SK-N-SH (cell line): ENCODE measurements around a stretch of chr12.

DNA sequence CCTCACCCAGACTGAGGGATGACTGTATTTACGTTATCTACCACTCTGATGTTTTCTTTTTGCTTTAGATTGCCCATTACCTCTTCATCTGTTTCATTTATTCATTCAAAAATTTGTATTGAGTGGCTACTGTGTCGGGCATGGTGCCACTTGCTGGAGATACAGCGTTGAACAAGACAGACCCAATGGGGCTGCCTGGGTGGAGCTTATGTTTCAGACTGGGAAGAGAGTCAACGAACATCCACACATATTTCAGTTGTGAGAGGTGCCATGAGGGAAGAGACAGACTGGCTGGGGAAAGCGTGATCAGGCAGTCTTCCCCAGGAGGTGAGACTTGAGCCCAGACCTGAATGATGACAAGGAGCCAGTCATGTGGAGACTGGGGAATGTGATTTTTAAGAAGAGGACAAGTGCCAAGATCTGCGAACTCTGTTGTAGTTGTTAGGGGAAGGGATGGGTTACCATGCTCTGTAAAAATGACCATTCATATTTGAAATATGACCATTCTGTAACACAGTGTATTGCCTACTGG, 12.1 kb downstream of the BICD1 start:
- RRBS: no CpG with 5 or more reads among the region's 6 CpGs
CAGE:
- cytosol, long polyA plus RNA: no peak
- long polyA plus RNA: no peak
- nucleus, long polyA plus RNA: no peak

DNA sequence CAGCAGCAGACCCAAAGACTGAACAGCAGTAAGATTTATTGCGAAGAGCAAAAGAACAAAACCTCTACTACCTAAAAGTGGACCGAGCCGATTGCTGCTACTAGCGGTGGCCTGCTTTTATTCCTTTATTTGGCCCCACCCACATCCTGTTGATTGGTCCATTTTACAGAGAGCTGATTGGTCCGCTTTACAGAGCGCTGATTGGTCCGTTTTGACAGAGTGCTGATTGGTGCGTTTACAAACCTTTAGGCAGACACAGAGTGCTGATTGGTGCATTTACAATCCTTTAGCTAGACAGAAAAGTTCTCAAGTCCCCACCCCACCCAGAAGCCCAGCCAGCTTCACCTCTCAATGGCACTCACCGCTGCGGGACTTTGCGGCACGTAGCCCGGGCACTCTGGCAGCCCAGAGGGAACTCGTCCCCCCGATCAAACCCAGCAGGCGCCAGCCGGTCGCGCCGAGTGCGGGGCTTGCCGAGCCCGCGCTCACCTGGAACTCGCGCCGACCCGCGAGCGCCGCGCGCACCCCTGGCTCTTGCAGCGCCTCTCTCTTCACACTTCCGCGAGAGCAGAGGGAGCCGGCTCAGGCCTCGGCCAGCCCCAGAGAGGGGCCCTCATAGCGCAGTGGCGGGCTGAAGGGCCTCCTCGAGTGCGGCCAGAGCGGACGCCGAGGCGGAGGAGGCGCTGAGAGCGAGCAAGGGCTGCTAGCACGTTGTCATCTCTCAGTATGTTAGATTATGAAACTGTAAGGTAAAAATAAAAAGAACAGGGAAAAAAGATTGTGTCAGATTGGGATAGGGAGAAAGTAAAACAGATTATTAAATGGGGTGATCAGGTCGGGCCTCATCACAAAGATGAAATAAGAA, 8.6 kb upstream of the FGD4 start:
- RRBS: 38% methylated on average over 4 of the region's 50 CpGs
CAGE:
- cytosol, long polyA plus RNA: no peak
- long polyA plus RNA: no peak
- nucleus, long polyA plus RNA: no peak

DNA sequence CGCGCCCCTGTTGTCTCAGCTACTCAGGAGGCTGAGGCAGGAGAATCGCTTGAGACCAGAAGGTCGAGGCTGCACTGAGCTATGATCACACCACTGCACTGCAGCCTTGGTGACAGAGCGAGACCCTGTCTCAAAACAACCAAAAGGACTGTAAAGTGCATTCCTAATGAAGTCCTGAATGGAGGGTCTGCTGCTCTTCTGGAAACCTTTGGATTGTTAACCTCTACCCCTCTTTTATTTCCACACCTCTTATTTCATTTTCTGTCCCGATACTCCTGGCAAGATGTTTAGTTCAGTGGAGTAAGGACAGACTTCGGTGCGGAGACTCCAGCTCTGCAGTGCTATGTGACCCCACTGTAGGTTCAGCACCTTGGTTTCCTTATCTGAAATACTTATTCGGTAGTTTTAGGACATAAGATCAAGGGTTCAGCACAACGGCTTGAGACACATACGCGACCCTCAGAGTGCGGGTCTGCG, 663 bp upstream of the FGD4 start:
- RRBS: no CpG with 5 or more reads among the region's 14 CpGs
CAGE:
- cytosol, long polyA plus RNA: no peak
- long polyA plus RNA: no peak
- nucleus, long polyA plus RNA: no peak

DNA sequence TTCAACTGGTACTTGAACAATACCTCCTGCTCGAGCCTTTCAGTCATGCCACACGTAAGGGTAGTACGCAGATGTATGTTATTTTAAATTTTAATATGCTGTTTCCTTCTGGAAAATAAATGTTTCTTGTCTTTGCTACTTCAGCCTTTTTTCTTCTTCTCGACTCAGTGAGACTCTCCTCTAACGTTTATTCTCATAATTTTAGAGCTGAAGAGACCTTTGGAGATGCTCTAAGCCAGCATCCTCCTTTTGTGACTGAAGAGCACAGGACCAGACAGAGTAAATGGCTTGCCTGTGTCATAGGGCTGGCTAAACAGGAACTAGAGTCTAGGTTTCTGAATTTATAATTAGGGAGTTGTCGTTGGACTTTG, 98.4 kb downstream of the FGD4 start:
- RRBS: no CpG with 5 or more reads among the region's 6 CpGs
CAGE:
- cytosol, long polyA plus RNA: no peak
- long polyA plus RNA: no peak
- nucleus, long polyA plus RNA: no peak

DNA sequence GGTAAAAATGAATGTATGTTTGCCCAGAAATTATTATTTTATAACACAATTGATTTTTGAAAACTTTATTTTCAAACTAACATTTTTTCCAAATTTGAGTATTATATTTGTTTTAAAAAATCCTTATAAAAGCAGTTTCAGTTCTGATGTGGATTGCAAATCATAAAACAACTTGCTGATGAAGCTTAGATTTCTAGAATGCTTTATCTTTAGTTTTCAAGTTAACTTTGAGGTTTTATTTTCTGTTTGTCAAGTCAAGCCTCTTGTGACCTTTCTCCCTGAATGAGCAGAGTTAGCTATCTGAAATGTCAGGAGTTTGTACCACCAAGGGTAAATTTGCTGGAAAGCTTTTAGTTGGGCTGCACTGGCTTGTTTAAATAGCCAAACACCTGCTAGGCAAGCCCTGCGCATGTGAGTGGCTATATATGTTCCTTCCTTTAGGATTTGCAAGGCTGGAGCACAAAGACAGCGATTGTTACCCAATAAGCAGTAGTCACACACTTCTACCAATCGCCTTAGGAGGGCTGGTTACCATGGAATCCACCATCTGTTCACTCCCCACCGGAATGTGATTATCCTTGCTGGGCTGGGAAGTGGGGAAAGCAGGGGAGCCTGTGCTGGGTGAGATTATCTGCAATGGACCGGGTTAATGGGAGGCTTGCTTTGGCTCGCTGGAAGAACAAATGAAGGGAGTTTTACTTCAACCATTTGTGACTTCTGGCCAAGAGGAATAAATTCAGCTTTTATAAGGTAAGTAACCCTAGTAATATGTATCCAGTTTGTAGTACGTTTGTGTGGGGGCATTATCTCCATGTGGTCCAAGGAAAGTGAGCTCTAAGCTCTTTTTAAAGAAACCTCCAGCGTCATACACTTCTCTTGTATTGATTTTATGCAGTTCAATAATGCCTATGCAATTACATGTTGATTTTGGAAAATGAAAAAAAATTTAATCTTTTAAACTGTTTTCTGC, 102.5 kb downstream of the FGD4 start:
- RRBS: 7% methylated on average over 2 of the region's 8 CpGs
CAGE:
- cytosol, long polyA plus RNA: start-site peak on the plus strand centred at position 593 of the sequence, 64 bp wide, 15 and 10 reads in 2 replicates
- long polyA plus RNA: no peak
- nucleus, long polyA plus RNA: no peak

GRCh38 chr12:32535042-32536112, 136.0 kb downstream of the FGD4 start:
- RRBS: no CpG with 5 or more reads among the region's 8 CpGs
CAGE:
- cytosol, long polyA plus RNA: no peak
- long polyA plus RNA: no peak
- nucleus, long polyA plus RNA: no peak

DNA sequence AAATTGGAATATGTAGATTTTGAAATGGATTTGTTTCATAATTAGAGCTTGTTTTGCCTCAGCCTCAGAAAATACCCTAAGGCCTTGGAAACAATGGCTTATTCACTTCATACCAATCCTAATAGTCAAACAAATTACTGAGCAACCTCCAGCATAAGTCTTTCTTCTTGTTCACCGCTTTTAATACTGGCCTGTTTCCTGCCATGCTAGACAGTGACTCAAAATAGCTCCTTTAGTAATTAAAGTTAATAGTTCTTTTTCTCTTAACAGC, 110.9 kb upstream of the DNM1L start:
- RRBS: no CpG with 5 or more reads among the region's 1 CpG
CAGE:
- cytosol, long polyA plus RNA: no peak
- long polyA plus RNA: no peak
- nucleus, long polyA plus RNA: no peak

DNA sequence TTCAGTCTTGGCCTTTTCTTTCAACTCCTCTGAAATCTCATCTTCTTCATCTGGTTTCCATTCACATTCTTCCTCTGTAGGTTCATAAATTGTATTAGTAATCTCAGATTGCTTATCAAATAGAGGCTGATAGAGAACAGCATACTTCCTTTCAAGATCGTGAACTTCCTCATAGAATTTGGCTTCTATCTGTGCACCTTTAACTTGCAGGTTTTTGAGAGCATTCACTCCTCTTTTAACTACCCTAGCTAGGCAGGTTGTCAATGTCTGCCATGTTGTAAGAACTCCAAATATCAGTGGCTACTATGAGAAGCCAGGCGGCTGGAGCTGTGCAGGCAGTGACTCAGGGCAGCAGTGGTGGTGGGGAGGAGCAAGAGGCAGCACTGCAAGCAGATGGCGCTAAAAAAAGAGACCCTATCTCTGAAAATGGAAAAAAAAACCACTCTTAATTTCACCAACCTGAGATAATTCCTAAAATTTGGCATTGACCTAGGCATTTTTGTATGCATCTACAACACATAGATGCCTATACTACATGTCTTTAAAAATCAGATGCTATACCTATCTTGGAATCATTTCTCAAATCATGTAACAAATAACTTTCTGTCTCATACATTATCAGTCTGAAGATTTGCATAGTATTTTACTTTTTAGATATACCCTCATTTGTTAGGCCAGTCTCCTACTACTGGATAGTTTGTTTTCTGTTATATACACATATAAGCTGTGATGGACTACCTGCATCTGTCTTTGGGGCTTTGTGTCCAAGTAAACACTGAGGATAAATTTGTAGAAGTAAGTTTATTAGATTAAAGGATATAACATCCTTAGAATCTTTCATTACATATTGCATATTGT, 28.4 kb downstream of the YARS2 start:
- RRBS: no CpG with 5 or more reads among the region's 3 CpGs
CAGE:
- cytosol, long polyA plus RNA: no peak
- long polyA plus RNA: no peak
- nucleus, long polyA plus RNA: no peak

GRCh38 chr12:32821281-32821719, 65.6 kb upstream of the YARS2 start:
- RRBS: no CpG with 5 or more reads among the region's 8 CpGs
CAGE:
- cytosol, long polyA plus RNA: no peak
- long polyA plus RNA: no peak
- nucleus, long polyA plus RNA: no peak

DNA sequence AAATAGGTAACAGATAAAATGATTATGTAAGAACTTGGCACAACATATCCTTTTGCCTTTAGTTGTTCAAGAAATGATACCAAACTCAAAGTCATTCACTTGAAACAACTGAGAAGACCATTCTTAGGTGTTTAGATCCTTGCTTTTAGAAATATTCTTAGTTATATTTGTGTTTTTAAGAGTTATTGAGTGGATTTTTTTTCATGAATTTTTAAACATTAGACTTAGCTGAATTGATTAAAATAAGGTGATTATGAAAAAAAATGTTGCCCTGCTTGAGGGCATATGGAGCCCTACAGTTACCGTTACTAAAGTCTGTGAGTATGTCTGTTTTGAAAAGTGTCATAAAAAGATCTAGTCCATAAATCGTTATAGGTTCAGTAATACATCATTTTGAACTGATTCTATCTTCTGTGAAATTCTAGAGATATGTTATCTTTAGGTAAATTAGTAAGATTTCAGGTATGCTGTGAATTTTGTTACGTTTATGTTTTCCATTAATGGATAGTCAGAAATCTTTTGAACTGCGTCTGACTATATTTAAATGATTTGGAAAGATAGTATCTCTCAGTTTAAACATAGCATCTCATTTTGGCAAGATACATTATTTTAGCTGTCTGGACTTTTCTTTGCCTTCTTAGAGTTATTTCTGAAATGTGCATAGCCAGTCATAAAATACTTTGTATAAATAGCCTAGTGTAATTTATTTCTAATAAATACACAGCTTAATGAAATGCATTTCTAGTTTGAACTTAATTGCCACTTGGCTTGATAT, 8.2 kb downstream of the ALG10 start:
- RRBS: no CpG with 5 or more reads among the region's 4 CpGs
CAGE:
- cytosol, long polyA plus RNA: no peak
- long polyA plus RNA: no peak
- nucleus, long polyA plus RNA: no peak

DNA sequence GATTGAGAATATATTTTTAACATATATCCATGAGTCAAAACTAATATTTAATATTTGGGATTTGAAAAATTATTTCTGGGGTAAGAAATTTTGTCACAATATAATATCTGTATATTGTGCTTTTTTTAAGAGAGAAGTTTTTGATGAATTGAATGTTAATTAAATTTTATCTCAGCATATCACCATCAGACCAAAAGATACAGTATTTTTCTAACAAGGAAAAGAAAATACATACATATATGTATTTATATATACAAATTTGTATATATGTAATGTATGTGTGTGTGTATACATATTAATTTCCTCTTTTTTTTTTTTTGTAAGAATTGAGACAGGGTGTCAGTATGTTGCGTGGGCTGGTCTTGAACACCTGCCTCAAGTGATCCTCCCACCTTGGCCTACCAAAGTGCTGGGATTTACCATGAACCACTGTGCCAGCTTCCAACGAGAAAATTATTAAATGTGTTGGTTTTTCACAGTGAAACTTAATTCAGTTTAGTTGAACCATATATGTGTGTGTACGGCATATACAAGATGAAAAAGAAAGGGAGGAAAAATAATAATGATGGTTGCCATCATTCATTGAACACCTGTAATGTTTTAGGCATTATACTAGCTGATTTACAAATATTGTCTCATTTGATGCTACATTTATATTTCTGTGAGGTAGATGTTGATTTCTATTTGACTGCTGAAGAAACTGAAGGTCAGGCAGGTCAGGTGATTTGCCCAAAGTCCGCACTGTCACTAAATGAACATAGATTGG, 10.3 kb downstream of the ALG10 start:
- RRBS: no CpG with 5 or more reads among the region's 4 CpGs
CAGE:
- cytosol, long polyA plus RNA: no peak
- long polyA plus RNA: no peak
- nucleus, long polyA plus RNA: no peak

GRCh38 chr12:34346693-34346954, 324.3 kb downstream of the ALG10 start:
- RRBS: no CpG with 5 or more reads among the region's 18 CpGs
CAGE:
- cytosol, long polyA plus RNA: no peak
- long polyA plus RNA: no peak
- nucleus, long polyA plus RNA: no peak

GRCh38 chr12:34350317-34351092, 328.2 kb downstream of the ALG10 start:
- RRBS: 21% methylated on average over 9 of the region's 49 CpGs
CAGE:
- cytosol, long polyA plus RNA: no peak
- long polyA plus RNA: no peak
- nucleus, long polyA plus RNA: no peak

- RRBS: no CpG with 5 or more reads among the region's 20 CpGs
CAGE:
- cytosol, long polyA plus RNA: no peak
- long polyA plus RNA: no peak
- nucleus, long polyA plus RNA: no peak
Observed at GRCh38 chr12:38053518-38054052, 263.0 kb upstream of the ALG10B start.

GRCh38 chr12:39145014-39145829, 239.8 kb upstream of the CPNE8 start:
- RRBS: 83% methylated on average over 21 of the region's 75 CpGs
CAGE:
- cytosol, long polyA plus RNA: no peak
- long polyA plus RNA: no peak
- nucleus, long polyA plus RNA: no peak

DNA sequence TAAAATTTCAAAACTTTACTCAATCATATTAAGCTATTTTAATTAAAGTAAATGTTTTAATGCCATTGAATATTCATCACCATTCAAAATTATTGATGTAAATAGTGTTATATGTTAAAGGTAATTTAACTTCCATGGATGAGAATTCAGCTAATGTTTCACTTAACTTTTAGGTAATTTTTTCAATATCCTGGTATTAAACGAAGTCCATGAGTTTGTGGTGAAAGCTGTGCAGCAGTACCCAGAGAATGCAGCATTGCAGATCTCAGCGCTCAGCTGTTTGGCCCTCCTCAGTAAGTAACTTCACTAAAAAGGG, 24.8 kb downstream of the LRRK2 start:
- RRBS: no CpG with 5 or more reads among the region's 2 CpGs
CAGE:
- cytosol, long polyA plus RNA: no peak
- long polyA plus RNA: no peak
- nucleus, long polyA plus RNA: no peak

- RRBS: no CpG with 5 or more reads among the region's 1 CpG
CAGE:
- cytosol, long polyA plus RNA: no peak
- long polyA plus RNA: no peak
- nucleus, long polyA plus RNA: no peak
Observed at GRCh38 chr12:40474649-40475091, 217.6 kb upstream of the CNTN1 start.

DNA sequence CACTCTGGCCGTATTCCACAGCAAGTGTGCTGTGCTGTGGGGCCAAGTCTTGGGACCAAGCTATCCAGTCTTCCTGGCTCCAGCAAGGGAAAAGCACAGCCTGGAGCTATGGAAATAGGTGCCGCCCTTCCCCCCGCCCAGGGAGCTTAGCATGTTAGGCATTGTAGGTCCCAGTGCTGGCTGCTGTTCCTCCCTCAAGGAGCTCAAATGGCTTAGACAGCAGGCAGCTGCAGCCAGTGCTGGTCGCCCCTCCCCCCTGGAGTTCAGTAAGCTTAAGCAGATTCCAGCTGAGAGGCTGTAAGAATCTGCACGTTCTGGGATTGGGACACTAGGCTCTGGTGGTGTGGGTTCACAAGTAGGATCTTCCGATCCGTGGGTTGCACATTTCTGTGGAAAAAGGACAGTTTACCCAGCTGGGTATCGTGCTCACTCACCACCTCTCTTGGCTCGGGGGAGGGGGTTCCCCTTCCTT, 127.2 kb downstream of the CNTN1 start:
- RRBS: no CpG with 5 or more reads among the region's 9 CpGs
CAGE:
- cytosol, long polyA plus RNA: no peak
- long polyA plus RNA: no peak
- nucleus, long polyA plus RNA: no peak

DNA sequence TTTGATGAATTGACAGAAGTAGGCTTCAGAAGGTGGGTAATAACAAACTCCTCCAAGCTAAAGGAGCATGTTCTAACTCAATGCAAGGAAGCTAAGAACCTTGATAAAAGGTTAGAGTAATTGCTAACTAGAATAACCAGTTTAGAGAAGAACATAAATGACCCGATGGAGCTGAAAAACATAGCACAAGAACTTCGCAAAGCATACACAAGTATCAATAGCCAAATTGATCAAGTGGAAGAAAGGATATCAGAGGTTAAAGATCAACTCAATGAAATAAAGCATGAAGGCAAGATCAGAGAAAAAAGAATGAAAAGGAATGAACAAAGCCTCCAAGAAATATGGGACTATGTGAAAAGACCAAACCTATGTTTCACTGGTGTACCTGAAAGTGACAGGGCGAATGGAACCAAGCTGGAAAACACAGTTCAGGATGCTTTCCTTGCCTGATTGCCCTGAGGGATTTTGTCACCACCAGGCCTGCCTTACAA, 93.3 kb downstream of the PDZRN4 start:
- RRBS: no CpG with 5 or more reads among the region's 3 CpGs
CAGE:
- cytosol, long polyA plus RNA: no peak
- long polyA plus RNA: no peak
- nucleus, long polyA plus RNA: no peak

DNA sequence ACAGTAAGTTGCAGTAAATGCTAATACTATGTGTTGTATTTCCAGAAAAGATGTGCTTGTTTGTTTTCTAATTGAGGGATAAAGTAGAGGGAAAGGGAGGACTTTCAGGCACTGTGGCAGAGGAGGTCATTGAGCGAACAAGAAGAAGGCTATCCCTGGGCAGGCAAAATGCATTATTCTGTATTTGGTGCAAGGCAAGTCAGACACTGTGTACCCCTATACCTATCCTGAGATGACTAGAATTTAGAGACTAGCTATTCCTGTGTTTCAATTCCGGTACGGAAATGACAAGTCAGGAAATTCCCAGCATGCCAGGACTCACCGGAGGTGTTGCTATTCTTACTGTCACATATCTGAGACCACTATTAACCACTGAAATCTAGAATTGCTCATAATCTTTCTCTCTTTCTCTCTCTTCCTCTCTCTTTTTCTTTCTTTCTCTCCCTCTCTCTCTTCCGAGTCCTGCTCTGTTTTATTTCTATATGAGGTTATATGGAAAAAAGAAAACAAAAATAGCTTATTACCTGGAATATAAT, 297.1 kb downstream of the PDZRN4 start:
- RRBS: no CpG with 5 or more reads among the region's 5 CpGs
CAGE:
- cytosol, long polyA plus RNA: no peak
- long polyA plus RNA: no peak
- nucleus, long polyA plus RNA: no peak